Thoracic aorta endothelial cell (primary cell): ENCODE results near the genes NUP54 and CXCL13.

DNA sequence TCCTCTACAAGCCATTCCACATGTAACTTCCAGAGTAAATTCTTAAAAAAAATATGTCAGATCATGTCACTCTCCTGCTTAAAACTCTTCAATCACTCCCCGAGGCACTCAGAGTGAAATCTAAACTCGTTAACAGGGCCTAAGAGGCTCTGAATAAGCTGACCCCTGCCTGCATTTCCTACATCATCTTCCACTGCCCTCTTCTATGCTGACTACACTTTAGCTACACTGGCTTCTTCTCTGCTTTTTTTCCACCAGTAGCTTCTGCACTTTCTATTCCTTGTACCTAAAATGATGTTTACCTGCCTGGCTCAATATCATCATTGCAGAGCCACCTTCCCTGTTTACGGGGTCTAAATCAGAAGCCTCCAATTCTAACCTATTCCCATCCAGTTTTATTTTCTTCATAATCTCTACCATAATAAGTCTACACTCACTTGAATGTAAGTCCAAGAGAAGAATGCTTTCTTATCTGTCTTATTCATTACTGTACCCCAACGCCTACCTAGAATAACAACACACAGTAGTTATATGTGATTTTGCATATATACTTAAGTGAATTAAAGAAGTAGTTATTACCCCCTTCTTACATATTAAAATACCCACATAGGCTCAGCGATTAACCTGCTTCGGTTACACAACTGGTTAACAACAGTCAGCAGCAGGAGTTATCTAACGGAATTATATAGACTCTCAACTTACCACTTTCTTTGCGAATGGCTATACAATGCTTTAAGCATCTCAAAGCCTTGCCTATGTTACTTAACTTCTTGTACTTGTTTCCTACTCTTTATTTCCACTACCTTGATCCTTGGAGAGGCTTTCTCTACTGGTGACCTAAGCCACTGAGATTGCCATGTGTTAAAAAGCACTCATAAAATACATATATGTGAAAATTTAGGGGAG, 1.5 kb downstream of the SDAD1 start:
- CAGE, long polyA plus RNA: no peak

- CAGE, long polyA plus RNA: no peak
Observed at GRCh38 chr4:76011475-76012523, 4.5 kb upstream of the CXCL9 start.

GRCh38 chr4:76147448-76148297, 524 bp downstream of the NUP54 start:
- CAGE, long polyA plus RNA: no peak

DNA sequence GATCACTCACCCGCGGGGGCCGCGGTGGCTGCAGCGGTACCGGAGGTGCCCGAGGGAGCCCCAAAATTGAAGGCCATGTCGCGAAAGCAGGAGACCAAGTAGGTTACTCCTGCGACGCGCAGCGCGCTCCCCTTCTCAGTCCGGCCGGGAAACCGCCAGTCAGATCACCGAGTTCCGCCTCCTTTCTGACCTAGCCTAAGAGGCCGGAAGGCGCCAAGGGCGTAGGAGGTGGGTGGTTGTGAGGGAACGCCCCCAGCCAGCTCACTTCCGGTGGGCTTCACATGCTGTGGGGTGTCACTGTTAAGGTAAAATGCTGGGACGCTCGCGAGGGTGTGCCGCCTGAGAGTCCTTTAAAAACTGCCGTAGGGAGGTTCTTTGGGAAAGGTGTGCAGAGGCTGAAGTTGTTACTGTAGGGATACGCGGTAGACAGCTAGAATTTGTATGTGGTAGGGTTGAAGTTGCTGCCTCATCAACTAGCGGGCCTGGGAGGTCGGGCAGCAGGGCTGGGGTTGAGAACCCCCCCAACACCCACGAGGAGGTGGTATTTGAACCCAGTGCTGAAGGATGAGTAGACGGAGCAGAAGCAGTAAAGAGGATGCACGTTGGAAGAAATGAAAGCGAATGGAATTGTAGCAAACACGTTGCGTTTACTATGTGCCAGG, at the start of gene NUP54:
TSS of gene NUP54 (minus strand) at position 100 of the 662 bp plus-strand sequence.
- CAGE, long polyA plus RNA: no peak

GRCh38 chr4:76278536-76279148, 27.1 kb downstream of the FAM47E start:
- CAGE, long polyA plus RNA: no peak

- CAGE, long polyA plus RNA: no peak
Observed at GRCh38 chr4:76309480-76309901, 3.0 kb downstream of the STBD1 start.

DNA sequence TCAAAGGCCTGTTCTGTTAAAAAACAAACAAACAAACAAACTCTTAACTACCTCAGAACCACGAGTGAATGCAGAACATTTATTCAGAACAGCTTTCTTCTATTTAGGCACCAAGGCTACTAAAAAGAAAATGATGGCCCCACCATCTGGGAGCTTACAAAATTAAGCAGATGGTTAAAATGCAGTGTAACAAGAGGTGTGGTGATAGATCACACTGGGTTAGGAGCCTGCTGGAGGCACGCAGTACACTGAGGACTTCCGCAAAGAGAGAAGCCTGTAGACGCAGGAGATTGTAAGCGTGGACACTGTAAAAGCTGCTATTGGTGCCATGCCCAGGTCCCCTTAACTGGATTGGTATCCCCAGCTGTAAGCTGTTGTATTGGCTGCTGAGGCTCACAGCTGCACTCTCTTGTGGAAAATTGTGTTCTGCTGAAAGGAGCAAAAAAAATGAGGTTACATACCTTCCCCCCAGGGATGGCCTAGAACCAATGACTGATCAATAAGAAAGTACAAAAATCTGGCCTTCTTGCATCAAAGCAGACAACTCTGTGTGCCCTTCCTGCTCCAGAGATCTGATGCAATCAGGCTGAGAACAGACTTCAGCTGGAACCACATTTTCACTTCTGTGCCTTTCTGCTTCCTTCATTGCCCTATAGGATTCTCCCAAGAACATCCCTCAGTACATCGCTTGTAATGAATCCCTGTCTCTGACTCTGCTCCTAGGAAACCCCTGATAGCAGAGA, 60.0 kb downstream of the SHROOM3 start:
- CAGE, long polyA plus RNA: no peak

- CAGE, long polyA plus RNA: no peak
Observed at GRCh38 chr4:76674842-76675530, 223.0 kb downstream of the SOWAHB start.

DNA sequence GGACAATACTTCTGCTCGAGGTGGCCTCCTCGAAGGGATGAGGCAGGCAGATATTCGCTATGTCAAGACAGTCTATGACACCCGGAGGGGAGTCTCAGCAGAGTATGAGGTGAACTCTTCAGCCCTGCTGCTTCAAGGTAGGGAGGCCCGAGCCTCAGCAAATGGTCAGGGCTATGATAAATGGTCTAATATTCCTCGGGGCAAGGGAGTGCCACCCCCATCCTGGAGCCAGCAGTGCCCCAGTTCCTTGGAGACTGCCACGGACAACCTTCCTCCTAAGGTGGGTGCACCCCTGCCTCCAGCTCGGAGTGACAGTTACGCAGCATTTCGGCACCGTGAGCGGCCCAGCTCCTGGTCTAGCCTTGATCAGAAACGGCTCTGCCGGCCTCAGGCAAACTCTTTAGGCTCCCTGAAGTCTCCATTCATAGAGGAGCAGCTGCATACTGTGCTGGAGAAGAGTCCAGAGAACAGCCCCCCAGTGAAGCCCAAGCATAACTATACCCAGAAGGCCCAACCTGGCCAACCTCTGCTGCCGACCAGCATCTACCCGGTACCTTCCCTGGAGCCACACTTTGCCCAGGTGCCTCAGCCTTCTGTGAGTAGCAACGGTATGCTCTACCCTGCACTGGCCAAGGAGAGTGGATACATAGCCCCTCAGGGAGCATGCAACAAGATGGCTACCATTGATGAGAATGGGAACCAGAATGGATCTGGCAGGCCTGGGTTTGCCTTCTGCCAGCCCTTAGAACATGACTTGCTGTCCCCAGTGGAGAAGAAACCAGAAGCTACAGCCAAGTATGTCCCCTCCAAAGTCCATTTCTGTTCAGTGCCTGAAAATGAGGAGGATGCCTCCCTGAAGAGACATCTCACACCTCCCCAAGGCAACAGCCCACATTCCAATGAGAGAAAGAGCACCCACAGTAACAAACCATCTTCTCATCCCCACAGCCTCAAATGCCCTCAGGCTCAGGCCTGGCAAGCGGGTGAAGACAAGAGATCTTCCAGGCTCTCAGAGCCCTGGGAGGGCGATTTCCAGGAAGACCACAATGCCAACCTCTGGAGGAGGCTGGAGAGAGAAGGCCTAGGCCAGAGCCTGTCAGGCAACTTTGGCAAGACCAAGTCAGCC, 158.6 kb downstream of the SOWAHB start:
- CAGE, long polyA plus RNA: no peak

DNA sequence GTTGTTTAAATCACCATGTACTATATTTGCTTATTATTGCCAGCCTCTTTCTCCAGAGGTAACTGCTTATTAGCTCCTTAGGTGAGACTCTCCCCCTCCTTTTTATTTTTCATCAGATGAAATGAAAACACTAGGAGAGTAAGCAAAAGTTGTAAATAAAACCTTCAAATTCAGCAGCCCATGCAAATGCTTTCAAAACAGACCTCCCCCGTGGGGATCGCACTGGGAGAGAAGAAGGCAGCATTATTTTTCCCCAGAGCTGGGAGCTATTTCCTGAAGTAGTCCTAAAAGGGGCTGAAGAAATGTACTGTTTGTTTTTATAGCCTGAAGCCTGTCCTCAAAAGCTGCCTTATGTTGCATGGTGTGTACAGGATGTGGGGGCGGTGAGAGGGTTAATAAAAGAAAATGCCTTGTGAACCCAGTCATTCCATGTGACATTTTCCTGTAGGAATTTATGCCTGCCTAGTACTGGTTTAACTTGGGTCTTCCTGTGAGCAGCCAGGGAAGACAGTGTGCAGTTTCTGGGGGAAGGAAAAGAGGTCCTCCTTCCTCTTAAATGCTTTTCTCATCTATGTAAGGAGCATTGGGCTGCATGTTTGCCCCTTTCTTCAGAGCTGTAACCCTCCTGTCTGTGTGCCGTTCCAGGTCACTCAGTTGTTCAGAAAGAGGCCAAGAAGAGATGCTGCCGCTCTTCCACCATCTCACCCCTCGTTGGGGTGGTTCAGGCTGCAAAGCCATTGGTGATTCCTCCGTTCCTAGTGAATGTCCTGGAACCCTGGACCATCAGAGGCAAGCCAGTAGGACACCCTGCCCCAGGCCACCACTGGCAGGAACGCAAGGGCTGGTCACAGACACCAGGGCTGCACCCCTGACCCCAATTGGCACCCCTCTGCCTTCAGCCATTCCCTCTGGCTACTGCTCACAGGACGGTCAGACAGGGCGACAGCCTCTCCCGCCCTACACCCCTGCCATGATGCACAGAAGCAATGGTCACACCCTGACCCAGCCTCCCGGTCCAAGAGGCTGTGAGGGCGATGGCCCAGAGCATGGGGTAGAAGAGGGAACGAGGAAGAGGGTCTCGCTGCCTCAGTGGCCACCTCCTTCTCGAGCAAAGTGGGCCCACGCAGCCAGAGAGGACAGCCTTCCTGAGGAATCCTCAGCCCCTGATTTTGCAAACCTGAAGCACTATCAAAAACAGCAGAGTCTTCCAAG, 143.9 kb downstream of the SOWAHB start:
- CAGE, long polyA plus RNA: no peak

GRCh38 chr4:76802267-76803192, 95.4 kb downstream of the SOWAHB start:
- CAGE, long polyA plus RNA: no peak

DNA sequence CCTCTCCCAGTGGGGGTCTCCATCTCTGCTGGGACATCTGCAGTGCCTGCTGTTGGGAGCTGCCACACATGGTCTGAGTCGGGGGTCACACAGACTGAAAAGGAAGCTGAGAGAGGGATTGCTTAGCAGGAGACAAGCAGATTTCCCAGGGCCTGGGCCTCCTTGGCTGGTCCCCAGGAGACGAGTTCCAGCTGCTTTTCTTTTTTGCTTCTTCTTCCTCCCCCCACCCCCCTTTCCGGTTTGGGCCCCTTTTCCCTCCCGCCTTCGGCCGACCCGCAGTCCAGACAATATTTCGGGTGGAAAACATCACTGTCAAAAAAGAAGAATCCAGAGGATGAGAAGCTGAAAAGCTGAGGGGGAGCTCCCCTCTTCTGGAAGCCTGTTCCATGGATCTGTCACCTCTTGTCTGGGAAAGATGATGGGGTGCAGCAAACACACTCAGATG, 85.8 kb downstream of the SOWAHB start:
- CAGE, long polyA plus RNA: no peak

GRCh38 chr4:76856103-76856740, 41.7 kb downstream of the SOWAHB start:
- CAGE, long polyA plus RNA: no peak

DNA sequence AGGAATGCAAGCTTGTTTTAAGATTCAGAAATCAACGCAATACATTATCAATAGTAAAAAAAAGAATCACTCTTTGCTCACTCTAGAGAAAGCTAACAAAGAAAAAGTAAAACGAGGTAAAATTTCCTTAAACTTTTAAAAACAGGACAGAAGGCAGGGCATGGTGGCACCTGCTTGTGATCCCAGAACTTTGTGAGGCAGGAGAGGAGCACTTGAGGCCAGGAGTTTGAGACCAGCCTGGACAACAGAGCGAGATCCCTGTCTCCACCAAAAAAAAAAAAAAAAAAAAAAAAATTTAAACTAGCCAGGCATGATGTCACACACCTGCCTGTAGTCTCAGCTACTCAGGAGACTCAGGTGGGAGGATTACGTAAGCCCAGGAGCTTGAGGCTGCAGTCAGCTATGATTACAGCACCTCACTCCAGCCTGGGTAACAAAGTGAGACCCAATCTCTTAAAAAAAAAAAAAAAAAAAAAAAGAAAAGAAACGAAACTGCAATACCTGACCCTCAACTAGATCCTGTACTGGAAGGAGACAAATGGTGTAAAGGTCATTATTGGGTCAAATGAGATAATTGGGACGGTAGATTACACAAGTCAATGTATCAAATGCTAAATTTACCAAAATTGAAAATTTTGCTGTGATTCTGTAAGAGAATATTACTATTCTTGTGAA, 3.5 kb downstream of the CCNI start:
- CAGE, long polyA plus RNA: no peak

GRCh38 chr4:77073511-77074328, 2.1 kb downstream of the CCNI start:
- CAGE, long polyA plus RNA: no peak

- CAGE, long polyA plus RNA: no peak
Observed at GRCh38 chr4:77152461-77152845, 4.6 kb upstream of the CCNG2 start.

GRCh38 chr4:77157429-77157510, 263 bp downstream of the CCNG2 start:
- CAGE, long polyA plus RNA: no peak

DNA sequence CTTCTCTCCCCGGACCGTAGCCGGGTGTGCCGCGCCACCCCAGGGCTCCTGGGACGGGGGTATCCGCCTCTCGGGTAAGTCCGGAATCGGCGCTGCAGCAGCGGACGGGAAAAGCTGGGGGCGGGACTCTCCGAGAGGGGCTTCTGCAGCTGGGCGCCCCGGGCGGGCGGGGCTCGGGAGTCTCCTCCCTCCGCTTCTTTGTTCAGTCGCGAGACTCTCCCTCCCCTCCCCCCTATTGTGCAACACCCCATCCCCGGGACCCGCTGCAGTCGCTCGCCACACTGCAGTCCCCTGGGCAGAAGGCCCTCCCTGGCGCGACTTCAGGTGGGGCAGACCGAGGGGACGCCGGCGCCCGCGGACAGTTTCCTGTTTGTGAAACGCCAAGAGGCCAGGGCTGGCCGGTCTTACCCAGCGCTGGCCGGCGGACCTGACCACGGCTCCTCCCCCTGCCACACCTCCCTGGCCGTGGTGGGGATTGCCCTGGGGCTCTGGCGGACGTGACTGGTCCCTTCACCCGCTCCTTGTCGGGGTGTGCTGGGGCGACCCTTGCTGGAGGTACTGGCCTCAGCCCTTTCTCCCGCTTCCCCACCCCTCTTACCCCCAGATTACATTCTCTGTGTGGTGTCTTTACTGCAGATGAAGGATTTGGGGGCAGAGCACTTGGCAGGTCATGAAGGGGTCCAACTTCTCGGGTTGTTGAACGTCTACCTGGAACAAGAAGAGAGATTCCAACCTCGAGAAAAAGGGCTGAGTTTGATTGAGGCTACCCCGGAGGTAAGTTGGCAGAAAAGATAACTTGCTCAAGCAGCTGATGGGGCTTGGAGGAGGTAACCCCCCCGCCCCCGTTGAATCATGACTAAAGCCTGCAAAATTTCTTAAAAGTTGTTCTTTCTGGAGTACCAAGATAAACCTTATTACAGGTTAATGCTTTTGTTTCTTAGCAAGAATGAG, 1.2 kb downstream of the CCNG2 start:
- CAGE, long polyA plus RNA: no peak

GRCh38 chr4:77605647-77605948, at the start of gene CXCL13:
Gene CXCL13, plus strand, starts transcription at chr4:77605820.
- CAGE, long polyA plus RNA: no peak

- CAGE, long polyA plus RNA: no peak
Observed at GRCh38 chr4:77698153-77698624, 92.6 kb downstream of the CXCL13 start.